Astrocyte (in vitro differentiated cells and primary cell): Measurements from ENCODE around the genes MBD3L2, CAMSAP3, TRAPPC5 and ELAVL1.

DNA sequence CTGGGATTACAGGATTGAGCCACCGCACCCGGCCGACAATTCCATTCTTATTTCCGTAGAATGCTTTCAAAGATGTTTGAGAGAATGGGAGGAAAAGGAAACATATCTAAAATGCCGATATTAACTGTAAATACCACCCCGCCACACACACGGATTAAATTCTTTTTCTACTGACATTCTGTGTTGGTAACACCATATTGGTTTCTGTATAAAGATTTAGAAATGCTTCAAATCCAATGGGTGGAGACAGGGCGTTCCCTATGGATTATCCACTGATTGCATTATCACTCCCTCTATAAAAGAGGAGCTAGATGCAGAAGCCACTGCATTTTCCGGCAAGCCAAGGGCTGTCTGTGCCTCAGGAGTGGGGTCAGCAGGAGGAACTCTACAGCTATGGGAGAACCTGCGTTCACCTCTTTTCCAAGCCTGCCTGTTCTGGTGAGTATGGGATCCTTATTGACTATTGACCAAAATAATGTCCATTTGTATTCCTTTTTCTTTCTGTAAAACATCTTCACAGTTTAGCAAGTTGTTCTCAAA, at the start of gene MBD3L2:
MBD3L2 (plus strand) TSS at position 341 of the 540 bp plus-strand sequence.
- PRO-cap: no peak
- RRBS, 2 experiments: no CpG with 5 or more reads among the region's 10 CpGs

GRCh38 chr19:7119432-7119777, 49.9 kb downstream of the ZNF557 start:
- PRO-cap: no peak
- RRBS, 2 experiments: no CpG with 5 or more reads among the region's 14 CpGs

DNA sequence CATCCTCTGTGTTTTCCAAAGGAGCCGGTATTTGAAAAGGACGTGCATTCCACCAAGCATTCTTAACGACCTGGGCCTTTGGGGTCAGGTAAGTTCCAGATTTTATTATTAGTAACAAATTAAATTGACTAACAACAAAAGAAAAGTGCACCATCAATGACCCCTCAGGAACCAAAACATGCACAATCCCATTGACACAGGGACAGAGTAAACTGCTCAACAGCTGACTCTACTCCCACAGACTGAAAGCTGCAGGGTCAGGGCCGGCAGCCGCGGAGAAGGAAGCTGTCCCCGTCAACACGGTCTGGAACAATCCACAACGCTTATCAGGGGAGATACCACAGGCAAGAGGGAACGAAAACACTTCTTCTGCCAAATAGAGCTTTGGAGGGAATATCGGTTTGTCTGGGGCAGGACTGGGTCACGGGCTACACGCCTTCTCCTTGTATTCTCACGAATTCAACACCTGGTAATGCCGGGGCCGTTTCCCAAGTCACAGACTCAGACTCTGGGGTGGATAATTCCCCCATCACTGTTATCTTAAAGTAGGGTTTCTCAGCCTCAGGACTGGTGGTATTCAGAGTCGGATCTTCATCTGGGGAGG, 82.7 kb downstream of the INSR start:
- PRO-cap: no peak
- RRBS, 2 experiments: no CpG with 5 or more reads among the region's 17 CpGs

DNA sequence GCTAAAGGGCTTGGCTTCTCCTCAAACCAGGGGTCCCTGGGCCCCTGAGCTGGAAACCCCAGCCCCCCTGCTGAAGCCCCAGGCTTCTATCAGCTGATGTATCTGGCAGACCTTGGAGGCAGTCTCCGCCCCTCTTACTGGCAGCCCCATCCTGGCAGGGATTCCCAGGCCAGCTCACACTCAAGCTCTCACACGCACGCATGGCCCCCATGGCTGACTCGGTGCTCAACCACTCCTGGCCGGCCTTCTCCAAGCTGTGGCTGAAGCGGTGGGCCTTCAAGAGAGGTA, 6.6 kb downstream of the ARHGEF18 start:
- PRO-cap: no peak
- RRBS, 2 experiments: no CpG with 5 or more reads among the region's 6 CpGs

DNA sequence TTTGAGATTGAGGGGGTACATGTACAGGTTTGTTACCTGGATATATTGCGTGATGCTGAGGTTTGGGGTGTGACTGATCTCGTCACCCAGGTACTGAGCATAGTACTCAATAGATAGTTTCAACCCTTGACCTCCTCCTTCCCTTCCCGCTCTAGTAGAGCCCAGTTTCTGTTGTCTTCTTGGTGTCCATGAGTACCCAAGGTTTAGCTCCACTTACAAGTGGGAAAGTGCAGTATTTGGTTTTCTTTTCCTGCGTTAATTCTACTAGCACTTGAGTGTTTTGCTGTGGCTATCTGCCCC, 47.1 kb downstream of the ARHGEF18 start:
- PRO-cap: no peak
- RRBS, 2 experiments: no CpG with 5 or more reads among the region's 4 CpGs

DNA sequence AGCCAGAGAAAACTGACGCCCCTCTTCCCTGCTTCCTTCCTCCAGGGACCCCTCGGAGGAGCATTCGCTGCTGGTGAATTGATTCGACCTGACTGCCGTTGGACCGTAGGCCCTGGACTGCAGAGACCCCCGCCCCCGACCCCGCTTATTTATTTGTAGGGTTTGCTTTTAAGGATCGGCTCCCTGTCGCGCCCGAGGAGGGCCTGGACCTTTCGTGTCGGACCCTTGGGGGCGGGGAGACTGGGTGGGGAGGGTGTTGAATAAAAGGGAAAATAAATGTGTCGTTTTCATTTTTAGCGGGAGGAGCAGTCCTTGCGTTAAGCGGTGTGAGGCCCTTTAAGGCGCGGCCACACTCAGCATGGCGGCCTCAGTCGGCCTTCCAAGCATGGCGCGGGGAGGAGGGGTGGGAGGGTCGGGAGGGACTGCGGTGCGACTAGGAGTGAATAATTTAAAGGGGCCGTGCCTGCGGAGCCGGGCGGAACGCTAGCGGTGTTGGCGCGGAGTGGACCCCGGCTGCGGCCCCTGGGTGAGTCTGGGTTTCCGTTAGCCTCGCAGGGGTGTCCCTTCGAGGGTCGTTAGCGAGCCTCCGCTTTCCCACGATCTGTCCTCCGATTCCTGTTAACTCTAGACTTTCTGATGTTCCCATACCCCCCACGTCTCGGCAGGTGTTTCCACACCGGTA, 1.7 kb upstream of the PNPLA6 start:
- PRO-cap: bidirectional peak, plus-strand start at position 451 of the sequence, minus-strand start at position 373 of the sequence
- RRBS, 2 experiments: 2 to 3% methylated on average over 6 to 7 of the region's 50 CpGs

- PRO-cap: no peak
- RRBS, 2 experiments: 87% methylated on average over 6 of the region's 28 CpGs; no CpG with 5 or more reads in 1 of the 2 experiments
Observed at GRCh38 chr19:7541068-7541671, 5.7 kb downstream of the PNPLA6 start.

DNA sequence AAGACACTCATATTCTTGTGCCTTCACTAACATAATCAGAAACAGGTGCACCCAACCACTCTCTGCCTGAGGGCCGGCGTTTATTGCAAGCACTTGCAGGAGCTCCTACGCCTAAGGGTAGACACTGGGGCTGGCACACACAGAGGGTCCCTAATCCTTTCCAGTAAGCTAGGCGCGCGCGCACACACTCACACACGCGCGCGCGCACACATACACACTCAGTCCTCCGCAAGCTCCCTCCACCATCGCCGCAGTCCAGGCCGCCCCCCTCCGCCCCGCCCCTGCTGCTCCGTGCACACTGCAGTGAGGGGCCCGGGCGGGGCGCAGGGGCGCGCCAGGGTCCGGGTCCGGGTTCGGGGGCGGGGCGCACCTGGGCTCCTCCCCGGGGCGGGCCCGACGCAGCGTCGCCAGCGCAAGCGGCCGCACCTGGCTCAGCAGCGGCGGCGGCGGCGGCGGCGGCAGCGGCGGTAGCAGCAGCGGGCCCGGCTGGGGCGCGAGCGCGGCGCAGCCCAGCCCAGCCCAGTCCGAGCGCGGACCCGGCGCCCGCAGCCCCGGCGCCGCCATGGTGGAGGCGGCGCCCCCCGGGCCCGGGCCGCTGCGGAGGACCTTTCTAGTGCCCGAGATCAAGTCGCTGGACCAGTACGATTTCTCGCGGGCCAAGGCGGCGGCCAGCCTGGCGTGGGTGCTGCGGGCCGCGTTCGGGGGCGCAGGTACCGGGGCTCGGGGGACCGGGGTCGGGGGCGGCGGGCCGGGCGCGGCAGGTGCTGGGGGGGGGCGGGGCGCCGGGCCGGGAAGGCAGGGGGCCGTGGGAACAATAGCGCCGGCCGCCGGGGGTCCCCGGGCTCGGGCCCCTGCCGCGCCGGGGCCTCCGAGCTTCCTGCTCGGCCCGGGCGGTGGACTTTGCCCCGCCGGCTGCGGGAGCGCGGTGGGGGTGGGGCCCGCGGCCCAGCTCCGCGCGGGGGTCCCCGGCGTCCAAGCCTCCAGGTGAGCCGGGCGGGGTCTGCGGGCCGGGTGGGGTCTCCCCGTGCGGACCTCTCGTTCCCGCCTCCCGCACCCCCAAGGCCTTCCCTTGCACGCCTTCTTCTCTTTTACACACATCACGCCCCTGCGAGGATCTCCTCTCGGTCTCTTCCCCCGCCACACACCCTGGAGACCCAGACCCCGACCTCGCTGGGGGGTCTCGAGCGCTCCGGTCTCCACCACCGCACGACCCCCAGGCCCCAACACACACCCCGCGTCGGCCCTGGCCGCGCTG, at the start of gene CAMSAP3:
CAMSAP3 (plus strand) TSS at position 423 of the 1,255 bp plus-strand sequence.
- PRO-cap: no peak
- RRBS, 2 experiments: 1 to 2% methylated on average over 32 to 46 of the region's 147 CpGs

DNA sequence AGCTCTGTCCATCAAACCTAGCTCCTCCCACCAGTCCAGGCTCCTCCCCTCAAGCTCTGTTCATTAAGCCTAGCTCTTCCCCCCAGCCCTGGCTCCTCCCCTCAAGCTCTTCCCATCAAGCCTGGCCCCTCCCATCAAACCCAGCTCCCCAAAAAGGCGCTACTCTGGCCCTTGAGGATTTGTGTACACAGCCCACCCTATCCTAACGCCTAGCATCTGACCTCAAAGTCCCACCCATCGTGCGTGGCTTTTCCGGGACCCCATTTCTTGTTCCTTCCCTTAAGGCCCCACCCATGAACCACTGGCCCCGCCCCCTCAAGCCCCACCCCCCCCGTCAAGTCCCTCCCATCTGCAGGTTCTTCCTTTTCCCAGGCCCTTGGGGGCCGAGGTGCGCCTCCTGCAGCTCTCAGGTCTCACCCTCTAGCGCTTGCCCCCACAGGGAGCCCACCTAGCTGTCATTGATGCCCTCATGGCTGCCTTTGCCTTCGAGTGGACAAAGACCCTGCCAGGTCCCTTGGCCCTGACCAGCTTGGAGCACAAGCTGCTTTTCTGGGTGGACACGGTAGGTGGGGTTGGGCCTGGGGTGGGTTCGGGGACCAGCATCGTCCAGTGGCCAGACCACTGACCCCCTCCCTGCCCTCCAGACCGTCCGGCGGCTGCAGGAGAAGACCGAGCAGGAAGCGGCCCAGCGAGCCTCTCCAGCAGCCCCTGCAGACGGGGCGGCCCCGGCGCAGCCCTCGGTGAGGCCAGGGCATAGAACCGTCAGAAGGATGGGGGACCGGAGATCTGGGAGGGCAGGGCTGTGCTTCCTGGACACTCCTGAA, 10.4 kb downstream of the CAMSAP3 start:
- PRO-cap: no peak
- RRBS, 2 experiments: 85 to 87% methylated on average over 11 of the region's 27 CpGs

- PRO-cap: no peak
- RRBS, 2 experiments: no CpG with 5 or more reads among the region's 8 CpGs
Observed at GRCh38 chr19:7670832-7671269, 2.0 kb downstream of the RETN start.

DNA sequence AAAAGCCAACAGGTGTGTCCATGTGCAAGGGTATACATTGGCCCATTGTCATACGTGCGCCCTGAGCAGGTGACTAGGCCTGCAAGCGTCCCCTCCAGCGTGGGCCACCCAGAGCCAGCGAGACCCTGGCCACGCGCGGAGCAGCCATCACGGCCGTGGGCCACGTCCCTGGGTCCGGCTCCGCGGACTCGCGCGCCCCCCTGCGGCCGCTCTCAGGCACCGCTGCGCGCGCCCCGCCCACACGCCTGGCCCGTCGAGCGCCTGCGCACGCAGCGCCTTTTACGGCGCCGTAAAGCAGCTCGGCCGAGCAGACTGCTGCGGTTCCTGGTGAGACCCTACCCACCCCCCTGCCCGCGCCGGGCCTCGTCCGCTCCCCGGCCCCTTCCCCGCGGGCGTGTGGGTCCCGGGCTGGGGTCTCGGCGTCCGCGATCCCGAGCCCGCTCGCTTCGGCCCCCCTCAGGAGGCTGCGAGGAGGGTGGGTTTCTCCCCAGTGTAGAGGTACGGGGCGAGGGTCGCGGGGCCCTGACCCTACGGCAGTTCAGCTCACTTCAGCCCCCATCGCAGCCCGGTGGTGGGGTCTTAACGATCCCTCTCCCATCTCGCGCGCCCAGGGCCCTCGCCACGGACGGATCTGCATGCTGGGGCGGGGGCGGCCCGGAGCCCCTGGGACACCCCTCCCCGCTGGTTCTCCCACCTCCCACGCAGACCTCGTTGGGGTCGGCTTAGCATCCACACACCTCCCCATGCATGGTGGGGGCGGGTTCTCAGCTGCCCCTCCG, at the start of gene TRAPPC5:
TRAPPC5 (plus strand) TSS at position 282 of the 779 bp plus-strand sequence.
- PRO-cap: no peak
- RRBS, 2 experiments: 0 to 1% methylated on average over 8 of the region's 79 CpGs

- PRO-cap: no peak
- RRBS, 2 experiments: no CpG with 5 or more reads among the region's 45 CpGs
Observed at GRCh38 chr19:7681331-7682193, 929 bp downstream of the TRAPPC5 start.

GRCh38 chr19:7833407-7833833, 3.4 kb downstream of the EVI5L start:
- PRO-cap: no peak
- RRBS, 2 experiments: no CpG with 5 or more reads among the region's 13 CpGs

GRCh38 chr19:7857548-7858665, 16.3 kb downstream of the PRR36 start:
- PRO-cap: no peak
- RRBS, 2 experiments: 40 to 82% methylated on average over 1 of the region's 36 CpGs

- PRO-cap: no peak
- RRBS, 2 experiments: no CpG with 5 or more reads among the region's 10 CpGs
Observed at GRCh38 chr19:7868638-7868825, 5.7 kb downstream of the PRR36 start.

- PRO-cap: no peak
- RRBS, 2 experiments: no CpG with 5 or more reads among the region's 9 CpGs
Observed at GRCh38 chr19:7965456-7965887, 22.0 kb upstream of the TIMM44 start.

DNA sequence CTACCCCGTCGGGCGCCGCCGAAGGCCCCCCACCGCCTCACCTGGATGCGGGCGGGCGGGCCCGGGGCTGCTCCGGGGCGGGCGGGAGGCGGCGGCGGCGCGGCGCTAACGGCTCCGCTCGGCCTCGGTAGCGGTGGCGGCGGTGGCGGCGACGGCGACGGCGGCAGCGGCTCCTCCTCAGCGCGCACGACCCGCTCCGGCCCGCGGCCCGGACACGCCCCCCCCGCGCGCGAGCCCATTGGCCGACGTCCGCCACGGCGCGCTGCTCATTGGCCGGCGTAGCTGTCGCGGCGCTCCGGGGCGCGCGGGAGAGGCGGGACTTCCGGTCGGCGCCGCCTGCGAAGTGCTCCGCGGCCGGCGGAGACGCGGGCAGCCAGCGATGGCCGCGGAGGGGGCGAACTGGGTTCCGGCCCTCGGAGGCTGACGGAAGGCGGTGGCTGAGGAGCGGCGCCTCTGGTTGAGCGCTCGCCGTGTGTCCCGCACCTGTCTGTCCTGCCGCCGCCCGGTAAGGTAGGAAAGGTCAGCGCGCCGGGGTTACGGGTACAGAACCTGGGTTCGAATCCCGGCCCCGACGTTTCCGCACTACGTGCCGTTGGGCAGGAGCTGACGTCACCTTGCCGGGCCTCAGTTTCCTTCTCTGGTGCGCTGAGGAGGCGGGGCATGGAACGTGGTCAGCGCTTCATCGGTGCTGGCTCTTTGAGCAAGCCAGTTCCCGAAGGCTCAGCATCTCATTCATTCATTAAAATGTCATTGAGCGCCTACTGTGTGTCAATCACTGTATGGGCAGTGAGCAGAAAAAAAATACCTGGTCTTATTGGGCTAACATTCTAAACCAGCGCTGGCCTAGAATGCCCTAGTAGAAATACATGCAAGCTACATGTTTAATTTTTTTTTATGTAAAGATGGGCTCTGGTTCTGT, at the start of gene ELAVL1:
ELAVL1 (minus strand) TSS at position 188 of the 919 bp plus-strand sequence.
- PRO-cap: bidirectional peak, plus-strand start at position 368 of the sequence, minus-strand start at position 188 of the sequence
- RRBS, 2 experiments: under 1 to 2% methylated on average over 33 to 49 of the region's 111 CpGs

DNA sequence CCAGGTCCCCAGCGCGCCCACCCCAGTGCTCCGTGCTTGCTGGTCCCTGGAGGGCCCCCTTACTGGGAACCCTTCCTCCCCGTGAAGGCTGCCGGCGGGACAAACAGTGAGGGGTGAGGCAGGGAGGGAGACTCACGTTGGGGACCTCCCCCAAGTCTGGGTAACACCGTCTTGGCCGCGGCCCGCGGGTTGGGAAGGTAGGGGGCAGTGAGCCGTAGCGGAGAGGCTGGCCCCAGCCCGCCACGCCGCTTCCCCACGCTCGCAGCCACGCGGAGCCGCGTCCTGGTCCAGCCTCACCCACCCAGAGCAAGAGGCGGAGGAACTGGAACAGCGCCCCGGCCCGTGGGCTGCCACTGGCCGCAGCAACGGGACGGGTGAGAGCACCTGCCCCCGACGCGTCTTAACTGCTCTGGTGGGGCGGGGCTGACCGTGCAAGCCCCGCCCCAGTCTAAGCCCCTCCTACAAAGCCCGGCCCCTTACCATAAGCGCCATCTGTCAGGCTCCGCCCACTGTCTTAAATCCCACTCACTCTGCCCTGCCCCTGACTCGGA, 2.3 kb upstream of the CCL25 start:
- PRO-cap: no peak
- RRBS, 2 experiments: 7% methylated on average over 2 of the region's 40 CpGs; no CpG with 5 or more reads in 1 of the 2 experiments

DNA sequence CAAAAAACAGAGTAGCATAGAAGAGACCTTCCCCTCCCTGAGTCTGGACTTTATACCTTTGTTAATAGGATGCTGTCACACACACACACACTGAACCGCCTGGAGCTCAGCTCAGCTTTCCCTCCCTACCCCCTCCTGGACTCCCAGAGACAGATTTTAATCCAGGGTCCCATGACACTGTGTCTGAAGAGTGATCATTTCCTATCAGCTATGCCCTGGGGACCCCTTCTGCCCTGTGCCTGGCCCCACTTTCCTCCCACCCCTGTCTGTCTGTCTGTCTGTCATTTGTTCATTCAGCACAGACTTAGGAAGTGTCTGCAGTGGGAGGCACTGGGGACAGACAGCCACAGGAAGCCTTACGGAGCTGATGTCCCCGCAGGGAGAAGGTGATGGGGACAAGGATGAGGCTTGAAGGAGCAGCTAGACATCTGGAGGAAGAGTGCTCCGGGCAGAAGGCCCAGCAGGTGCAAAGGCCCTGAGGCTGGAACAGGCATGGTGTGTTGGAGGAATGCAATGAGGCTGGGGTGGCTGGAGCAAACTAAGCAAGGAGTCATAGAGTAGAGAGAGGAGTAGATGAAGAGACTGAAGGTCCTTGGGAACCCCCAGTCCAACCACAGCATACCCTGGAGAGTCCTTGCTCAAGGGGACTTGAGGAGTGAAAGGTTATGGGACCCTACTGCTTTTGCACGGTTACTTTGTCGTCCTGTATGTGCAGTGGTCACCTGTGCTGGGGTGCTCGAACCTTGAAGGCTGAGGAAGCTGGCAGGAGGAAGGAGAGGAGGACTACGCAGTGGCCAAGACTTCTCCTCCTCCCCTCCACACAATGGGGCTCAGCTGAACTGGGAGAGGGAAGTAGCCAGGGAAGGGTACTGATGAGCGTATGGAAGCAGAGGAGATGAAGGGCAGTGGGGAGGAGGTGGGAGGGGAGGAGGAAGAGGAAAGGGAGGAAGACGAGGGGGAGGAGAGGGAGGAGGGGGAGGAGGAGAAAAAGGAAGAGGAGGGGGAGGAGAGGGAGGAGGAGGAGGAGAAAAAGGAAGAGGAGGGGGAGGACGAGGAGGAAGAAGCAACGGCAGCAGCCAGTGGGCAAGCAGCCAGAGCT, 5.2 kb downstream of the CERS4 start:
- PRO-cap: no peak
- RRBS, 2 experiments: no CpG with 5 or more reads among the region's 12 CpGs

DNA sequence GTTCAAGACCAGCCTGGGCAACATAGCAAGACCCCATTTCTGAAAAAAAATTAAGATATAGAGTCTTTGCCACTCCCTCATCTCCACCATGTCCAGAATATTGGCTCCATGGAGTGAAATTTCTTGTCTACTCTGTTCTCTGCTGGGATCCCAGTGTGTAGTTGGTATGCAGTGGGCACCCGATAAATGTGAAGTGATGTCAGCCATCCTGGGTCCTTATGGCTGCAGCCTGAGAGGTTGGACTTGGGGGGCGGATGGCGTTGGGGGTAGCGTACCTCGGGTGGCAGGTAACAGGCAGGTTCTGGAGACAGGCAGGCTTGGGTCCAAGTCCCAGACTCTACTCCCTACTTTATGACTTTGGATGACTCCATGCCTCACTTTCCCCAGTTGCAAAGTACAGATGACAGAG, 7.4 kb downstream of the CERS4 start:
- PRO-cap: no peak
- RRBS, 2 experiments: no CpG with 5 or more reads among the region's 5 CpGs